Measurements from ENCODE around the genes DSC1, TRAPPC8 and MEP1B.

- PRO-cap, result no peak
- RAMPAGE, long total RNA, 2 experiments, result no peak in any of the 2 experiments
Observed at GRCh38 chr18:31024113-31024570, 18.4 kb downstream of the DSC3 start.

DNA sequence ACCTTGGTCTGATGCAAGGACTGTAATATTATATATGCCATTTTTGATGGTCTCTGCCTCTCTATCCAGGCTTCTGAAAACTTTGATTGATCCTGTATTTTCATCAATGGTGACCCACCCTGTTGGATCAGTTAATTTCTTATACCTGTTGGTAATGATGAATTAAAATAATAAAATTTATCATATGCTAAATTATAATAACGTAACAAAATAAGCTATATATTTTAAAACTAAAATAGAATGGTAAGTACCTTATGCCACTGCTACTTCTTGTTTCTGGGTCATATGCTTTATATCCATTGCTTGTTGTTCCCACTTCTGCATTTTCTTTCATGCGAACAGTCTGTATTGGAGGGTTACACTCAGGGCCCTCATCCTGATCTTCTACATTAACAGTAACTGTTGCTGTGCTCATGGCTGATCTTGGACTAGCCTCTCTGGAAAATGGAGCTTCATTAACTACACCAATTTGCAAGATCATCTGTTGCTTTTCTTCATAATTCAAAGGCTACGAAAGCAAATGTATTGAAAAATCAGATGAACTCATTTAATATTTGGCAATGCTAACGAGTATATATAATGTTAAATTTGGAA, 22.3 kb downstream of the DSC2 start:
- PRO-cap, result no peak
- RAMPAGE, long total RNA, 2 experiments, result no peak in any of the 2 experiments

GRCh38 chr18:31099870-31100354, 2.3 kb downstream of the DSC2 start:
- PRO-cap, result unidirectional peak, plus-strand start at chr18:31100164
- RAMPAGE, long total RNA, 2 experiments, result no peak in any of the 2 experiments

DNA sequence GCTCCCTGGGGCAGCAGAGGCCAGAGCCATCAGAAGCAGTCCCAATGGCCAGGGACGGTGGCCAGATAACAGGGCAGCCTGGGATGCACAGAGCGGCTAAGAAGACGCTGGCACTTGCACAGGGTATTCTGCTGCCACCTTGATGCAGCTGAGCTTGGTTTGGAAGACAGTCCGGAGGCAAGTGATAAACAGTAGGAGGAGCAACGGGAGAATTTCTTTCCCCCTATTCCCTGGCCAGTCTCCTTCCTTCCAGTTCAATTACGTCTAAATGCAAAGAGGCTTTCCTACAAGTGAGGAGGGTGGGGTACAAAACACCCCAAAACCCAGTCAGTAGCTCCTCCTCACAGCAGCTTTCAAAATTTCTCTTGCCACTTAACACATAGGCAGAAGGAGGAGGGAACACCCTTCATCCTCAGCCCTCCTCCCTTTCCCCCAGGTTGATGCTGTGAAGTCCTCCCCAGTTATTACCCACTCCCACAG, at the start of gene DSC1:
DSC1 (minus strand) TSS at position 292 of the 480 bp plus-strand sequence.
- PRO-cap, result no peak
- RAMPAGE, long total RNA, 2 experiments, result no peak in any of the 2 experiments

DNA sequence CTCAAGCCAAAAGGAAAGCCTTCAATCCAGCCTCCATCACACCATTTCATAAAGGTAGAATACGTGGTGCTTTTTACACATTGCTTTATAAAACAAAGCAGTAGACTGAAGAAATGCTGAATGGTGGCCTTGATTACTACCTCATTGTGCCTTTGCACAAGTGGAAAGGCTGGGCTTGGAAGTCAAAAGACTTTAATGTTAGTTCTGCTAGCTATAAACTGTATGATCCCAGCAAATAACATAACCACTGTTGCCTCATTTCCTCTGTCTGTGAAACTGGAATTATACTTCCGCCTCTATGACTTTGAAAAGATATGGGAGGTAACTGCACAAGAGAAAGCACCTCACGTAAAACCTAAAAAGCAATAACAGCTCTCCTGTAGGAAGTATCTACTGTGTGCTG, 43.4 kb upstream of the DSC1 start:
- PRO-cap, result no peak
- RAMPAGE, long total RNA, 2 experiments, result no peak in any of the 2 experiments

DNA sequence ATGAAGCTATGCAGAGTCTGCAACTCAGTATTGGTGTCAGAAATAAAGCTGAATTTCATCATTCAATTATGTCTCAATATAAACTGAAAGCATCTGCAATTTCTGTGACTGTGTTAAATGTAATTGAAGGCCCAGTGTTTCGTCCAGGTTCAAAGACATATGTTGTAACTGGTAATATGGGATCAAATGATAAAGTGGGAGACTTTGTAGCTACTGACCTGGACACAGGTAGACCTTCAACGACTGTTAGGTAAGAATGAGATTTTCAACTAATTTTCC, 18.3 kb downstream of the DSG1 start:
- PRO-cap, result no peak
- RAMPAGE, long total RNA, 2 experiments, result no peak in any of the 2 experiments

DNA sequence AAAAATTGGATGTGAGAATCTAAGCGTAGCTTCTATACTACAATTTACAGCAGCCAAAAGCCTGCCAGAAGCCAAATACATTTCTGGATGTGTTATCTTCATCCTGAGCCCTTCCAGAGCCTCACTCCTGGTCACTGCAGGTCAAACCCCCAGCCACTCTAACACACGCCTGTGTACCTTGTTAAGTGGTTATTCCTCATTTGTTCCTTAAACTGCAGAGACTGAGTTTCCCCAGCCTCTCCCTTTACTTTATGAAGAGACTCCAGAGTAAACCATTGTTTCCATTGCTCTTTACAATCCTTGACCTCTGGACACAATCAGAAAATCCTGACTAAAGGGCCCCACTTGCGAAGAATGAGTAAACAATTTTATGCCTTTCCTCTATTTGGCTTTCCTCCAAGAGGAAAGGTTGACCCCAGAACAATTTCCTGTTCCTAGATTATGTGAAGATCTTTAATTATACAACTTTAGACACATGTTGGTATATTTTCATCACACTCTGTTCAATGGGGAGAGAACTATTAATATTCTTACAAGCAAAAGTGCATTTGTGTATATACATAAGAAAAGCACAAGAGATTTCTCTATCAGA, 20.7 kb downstream of the DSG4 start:
- PRO-cap, result no peak
- RAMPAGE, long total RNA, 2 experiments, result no peak in any of the 2 experiments

DNA sequence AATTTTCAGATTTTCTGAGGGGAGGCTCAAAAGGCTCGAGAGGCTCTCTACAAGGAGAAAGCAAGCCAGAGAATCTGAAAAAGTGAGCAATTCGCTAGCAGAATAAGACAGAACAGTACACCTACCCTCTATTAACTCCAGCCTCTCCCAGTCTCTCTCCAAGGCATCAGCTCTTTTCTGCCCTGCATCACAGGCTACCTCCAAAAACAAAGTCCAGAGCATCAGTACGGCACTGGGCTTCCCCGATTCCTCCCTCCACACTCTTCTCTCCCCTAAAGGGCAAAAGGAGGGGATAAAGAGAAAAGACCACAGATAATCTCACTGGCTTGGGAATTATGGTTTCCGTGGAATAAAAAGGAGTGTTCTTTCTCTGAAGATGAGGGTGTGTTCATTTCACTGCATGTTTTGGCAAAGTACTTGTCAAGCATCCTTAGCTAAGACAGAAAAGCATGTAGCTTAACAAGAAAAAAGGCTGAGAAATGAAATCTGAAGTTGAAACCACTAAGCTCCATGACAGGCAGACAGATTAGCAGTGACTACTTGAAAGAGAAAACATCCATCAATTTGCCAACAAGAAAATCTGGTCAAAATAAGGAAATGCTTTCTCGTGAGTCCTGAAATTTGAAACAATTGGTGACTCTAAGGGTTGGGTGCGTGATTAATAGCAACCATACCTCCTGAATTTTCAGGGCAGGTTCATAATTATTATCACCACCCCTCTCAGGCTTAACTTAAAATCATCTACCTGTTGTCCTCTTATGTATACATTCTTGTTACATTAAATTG, 20.6 kb upstream of the DSG3 start:
- PRO-cap, result no peak
- RAMPAGE, long total RNA, 2 experiments, result no peak in any of the 2 experiments

DNA sequence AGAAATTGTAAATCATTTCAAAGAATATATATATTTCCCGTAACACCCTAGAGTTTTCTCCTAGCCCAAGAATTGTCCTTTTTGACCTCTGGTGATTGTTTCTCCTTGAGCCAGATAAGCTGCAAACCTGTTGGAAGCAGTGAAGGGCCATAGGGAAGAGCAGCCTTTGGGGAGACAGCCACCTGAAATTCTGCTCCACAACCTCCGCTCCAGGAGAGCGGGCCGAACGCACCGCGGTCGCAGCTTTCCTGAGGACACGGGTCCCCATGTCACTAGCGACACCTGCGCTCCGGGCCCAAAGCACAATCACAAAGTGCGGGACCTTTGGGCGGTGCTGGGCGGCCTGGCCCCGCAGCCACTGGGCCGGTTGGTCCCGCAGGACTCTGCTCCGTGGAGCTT, 593 bp upstream of the DSG2 start:
- PRO-cap, result unidirectional peak, plus-strand start at position 212 of the sequence
- RAMPAGE, long total RNA, 2 experiments, result no peak in any of the 2 experiments

DNA sequence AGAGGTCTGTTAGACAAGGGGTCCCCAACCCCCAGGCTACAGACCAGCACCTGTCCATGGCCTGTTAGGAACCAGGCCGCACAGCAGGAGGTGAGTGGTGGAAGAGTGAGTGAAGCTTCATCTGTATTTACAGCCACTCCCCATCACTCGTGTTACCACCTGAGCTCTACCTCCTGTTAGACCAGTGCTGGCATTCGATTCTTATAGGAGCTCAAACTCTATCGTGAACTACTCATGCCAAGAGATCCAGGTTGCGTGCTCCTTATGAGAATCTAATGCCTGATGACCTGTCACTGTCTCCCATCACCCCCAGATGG, 41.7 kb downstream of the DSG2 start:
- PRO-cap, result no peak
- RAMPAGE, long total RNA, 2 experiments, result no peak in any of the 2 experiments

- PRO-cap, result no peak
- RAMPAGE, long total RNA, 2 experiments, result no peak in any of the 2 experiments
Observed at GRCh38 chr18:31685613-31685745, 1.1 kb upstream of the B4GALT6 start.

DNA sequence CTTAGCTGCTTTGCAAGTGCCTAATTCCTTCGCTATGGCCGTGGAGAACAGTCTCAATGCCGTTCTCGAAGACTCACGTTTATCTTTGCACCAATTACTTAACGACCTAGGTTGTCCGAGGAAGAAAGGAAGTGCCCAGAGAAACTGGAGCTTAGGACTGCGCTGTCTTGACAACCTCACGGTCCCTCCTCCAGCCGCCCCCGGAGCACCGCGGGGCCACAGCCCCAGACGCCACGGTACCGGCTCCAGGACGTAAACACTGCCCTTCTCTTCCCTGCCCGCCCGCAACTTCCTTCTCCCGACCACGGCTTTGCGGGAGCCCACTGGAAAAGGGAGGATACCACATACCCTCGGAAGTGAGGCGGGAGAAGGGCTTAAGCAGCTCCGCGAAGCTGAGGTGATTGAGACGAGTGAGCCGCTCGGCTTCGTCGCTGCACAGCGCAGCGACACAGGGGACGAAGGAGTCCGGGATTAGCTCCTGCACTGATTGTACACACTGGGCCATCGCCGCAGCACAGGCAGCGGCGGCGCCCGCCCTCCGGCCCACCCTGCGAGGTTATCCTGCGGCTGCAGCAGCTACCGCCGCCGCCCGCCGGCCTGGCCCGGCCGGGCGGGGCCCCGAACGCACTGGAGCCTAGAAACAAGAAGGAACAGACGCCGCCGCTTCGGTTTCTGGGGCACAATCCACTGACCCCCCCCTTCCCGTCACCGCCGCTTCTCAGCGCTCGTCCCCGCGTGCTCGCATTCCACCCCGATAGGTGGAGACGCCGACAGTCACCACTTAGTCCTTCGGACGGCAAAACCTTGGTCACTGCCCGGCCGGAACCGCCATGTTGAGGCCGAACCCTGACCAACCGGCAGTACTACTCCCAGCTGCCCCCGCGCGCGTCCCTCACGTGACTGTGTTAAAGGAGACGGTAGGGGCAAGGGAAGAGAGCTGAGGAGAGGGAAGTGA, at the start of gene TRAPPC8:
TRAPPC8 (minus strand) TSS at position 869 of the 955 bp plus-strand sequence.
- PRO-cap, result bidirectional peak, plus-strand start at position 631 of the sequence, minus-strand start at position 629 of the sequence; bidirectional peak, plus-strand start outside the sequence, minus-strand start at position 869 of the sequence
- RAMPAGE, long total RNA, 2 experiments, result start-site peak on the minus strand in 1 of 2 experiments, centred at position 667 of the sequence, 77 reads per replicate

DNA sequence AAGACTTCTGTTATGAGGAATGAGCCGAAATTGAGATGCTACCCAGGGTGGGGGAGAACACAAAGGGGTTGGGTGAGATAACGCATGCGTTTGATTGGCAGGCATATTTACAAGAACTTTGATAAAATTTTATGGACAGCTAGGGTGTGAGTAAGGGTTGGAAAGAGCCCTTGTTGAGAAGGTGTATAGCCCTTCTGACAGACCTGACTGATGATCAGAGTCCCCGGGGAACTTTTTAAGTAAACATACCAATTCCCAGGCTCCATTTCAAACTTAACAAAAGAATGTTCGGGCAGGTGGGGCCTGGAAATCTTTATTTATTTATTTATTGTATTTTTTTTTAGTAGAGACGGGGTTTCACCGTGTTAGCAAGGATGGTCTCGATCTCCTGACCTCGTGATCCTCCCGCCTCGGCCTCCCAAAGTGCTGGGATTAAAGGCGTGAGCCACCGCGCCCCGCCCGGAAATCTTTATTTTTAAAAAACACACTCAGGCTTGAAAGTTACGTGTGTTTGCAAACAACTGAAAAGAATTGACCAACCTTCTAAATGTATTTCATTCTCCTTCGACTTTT, 2.0 kb downstream of the RNF138 start:
- PRO-cap, result no peak
- RAMPAGE, long total RNA, 2 experiments, result no peak in any of the 2 experiments

GRCh38 chr18:32189967-32190166, at the start of gene MEP1B:
Gene MEP1B, plus strand, starts transcription at chr18:32190039.
- PRO-cap, result no peak
- RAMPAGE, long total RNA, 2 experiments, result no peak in any of the 2 experiments

GRCh38 chr18:32412811-32413293, 57.8 kb downstream of the GAREM1 start:
- PRO-cap, result no peak
- RAMPAGE, long total RNA, 2 experiments, result start-site peak on the minus strand in 1 of 2 experiments, at chr18:32413236-32413240 at its widest, 60 reads per replicate

GRCh38 chr18:32771238-32771879, 1.5 kb downstream of the KLHL14 start:
- PRO-cap, result no peak
- RAMPAGE, long total RNA, 2 experiments, result no peak in any of the 2 experiments

DNA sequence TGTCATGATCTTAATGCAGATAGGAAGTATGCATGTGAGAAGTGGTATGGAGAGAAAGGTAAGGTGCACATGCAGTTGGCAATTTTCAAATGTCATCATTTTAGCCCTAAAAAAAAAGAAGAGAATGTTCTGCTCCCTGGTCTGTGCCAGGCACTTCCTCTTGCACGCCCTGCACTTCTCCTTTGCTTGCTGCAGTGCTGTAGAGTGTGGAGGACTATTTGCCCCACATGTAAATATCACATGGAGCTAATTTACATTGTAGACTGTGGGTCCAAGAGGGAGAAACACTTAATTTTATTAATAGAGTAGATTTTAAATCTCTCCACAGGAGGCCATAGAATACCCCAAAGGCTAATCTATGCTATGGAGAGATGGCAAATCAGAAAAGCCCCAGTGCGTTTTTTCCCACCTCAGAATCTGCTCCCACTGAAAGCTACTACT, 137.0 kb upstream of the KLHL14 start:
- PRO-cap, result no peak
- RAMPAGE, long total RNA, 2 experiments, result no peak in any of the 2 experiments

GRCh38 chr18:33578708-33579177, 724 bp downstream of the ASXL3 start:
- PRO-cap, result bidirectional peak, plus-strand start at chr18:33578882, minus-strand start at chr18:33578815; unidirectional peak, minus-strand start at chr18:33579014
- RAMPAGE, long total RNA, 2 experiments, result no peak in any of the 2 experiments

DNA sequence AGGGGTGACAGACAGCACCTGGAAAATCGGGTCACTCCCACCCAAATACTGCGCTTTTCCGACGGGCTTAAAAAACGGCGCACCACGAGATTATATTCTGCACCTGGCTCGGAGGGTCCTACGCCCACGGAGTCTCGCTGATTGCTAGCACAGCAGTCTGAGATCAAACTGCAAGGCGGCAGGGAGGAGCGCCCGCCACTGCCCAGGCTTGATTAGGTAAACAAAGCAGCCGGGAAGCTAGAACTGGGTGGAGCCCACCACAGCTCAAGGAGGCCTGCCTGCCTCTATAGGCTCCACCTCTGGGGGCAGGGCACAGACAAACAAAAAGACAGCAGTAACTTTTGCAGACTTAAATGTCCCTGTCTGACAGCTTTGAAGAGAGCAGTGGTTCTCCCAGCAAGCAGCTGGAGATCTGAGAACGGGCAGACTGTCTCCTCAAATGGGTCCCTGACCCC, 106.7 kb upstream of the NOL4 start:
- PRO-cap, result no peak
- RAMPAGE, long total RNA, 2 experiments, result no peak in any of the 2 experiments

DNA sequence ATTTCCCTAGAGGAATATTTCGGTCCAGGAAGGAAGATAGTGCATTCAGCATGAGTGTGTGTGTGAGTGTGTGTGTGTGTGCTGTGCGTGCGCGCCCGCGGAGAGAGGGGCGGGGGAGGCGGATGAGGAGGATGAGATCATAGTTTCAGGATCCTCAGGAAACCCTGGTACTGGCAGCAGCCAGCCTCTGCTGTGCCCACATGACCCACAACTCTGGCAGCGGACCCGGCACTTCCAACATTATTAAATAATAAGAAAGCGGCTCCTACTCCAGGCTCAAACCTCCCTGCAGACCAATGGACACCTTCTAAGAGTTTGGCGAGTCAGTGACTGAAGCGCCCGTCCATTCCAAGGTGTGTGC, 217.0 kb upstream of the DTNA start:
- PRO-cap, result bidirectional peak, plus-strand start at position 183 of the sequence, minus-strand start at position 97 of the sequence
- RAMPAGE, long total RNA, 2 experiments, result start-site peak on the plus strand in 2 of 2 experiments, centred at positions 191 to 196 of the sequence, 48 to 143 reads per replicate

All from body of pancreas (tissue), 2 donors.